Airway epithelial cell (primary cell): ENCODE measurements around a stretch of chr14.

GRCh38 chr14:48259272-48259518 lies 583.8 kb upstream of the MDGA2 start:
- RAMPAGE, long total RNA: no peak

GRCh38 chr14:48260253-48261217 lies 585.1 kb upstream of the MDGA2 start:
- RAMPAGE, long total RNA: no peak

DNA sequence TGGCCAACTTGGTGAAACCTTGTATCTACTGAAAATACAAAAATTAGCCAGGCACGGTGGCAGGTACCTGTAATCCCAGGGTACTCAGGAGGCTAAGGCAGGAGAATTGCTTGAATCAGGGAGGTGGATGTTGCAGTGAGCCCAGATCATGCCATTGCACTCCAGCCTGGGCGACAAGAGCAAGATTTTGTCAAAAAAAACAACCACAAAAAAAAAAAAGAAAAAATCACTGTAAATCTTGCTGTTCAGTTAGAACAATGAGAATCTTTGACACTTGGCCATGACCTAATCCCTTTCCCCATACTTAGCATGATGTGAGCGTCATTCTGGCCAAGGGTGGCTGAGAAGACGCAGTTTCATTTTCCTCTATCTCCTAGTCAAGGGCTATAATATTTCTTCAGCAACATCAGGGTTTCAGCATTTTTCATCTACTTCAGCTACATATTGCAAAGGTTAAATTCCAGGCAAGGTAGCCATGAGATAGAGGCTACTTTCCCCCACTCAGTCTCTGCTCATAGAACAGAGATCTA lies 599.4 kb upstream of the MDGA2 start:
- RAMPAGE, long total RNA: no peak

- RAMPAGE, long total RNA: no peak
Observed at GRCh38 chr14:49053621-49053848, 532.6 kb downstream of the RPS29 start.

DNA sequence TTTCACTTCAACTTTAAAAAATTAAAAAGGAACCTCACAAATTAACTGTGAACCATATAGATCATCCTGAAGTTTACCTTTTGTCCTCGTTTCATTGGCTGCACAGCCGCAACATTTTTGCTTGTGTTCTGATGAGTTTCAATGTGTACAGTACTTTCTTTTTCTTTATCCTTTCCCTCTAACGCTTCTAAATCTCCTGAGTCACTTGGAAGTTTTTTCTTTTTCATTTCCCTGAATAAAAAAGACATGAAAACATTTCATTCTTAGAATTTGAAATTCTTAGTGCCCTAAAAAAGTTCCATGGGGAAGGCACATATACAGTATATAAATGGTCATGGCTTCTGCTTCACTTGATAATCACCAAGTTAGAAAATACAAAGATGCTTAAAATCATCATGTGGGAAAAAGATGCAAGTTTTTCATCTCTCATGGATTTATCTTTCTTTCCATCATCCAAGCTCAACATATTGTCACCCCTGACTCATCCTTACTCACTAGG lies 27.8 kb downstream of the KLHDC2 start:
- RAMPAGE, long total RNA: no peak

GRCh38 chr14:49884542-49885072 lies 8.3 kb upstream of the ARF6 start:
- RAMPAGE, long total RNA: no peak

DNA sequence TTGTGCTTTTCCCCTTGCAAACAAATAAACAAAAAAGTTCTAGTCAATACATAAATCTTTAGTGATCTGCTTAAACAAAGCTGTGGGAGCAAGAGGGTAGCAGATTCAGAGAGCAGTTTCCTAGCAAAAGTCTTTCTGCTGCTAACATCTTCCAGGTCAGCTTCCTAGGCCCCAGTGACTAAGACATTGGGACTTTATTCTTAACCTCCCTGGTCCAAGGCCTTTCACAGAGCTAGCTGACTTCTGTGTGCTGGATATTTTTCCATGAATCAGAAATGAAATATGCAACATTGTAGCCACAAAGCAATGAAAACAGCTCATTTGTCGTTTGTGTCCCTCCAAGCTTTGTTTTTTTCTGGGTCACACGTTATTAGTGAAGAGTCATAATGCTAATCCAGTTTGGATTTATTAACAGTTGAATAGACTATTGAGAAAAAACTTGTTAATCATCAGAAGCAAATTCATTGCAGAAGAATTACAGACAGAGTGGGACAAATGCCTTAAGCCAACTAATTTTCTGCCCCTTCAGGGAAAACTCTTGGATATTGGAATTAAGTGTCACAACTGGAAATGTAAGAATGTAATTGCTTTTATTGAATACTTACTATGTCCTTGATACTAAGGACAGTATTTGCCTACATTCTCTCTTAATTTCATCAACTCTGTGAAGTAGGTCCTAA lies 82.4 kb downstream of the ARF6 start:
- RAMPAGE, long total RNA: no peak

GRCh38 chr14:50043832-50044460 lies 72.4 kb downstream of the VCPKMT start:
- RAMPAGE, long total RNA: no peak

DNA sequence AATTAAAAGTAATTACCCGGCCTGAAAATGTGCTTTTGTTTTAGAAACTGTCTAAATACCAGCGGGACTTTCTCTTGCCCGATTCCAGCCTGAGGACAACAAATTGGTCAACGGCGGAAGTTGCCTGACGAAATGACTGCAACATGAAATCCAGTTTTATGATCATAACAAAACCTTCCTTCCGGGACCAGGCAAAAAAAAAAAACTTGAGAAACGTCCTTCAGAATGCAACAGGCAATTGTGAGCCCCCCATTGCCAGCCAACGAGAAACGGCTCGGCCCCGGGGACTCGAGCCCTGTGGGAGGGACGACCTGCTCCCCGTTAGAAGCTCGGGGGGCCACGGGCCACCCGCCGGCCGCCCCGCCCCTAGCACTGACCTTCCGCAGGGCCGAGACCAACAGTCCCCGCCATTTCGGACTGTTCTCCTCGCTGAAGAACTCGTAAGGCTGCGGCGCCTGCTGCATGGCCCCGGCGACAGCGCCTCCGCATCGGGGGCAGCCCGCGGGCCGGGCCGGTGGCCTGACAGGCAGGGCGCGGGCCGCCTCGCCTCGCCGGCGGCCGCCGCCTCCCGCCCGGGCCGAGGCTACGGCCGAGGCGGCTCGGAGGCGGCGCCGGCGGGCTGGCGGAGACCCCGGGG lies 440 bp downstream of the SOS2 start:
- RAMPAGE, long total RNA: no peak

GRCh38 chr14:50418908-50419470 lies 22.3 kb upstream of the CDKL1 start:
- RAMPAGE, long total RNA: no peak

GRCh38 chr14:50665060-50665663 lies 2.9 kb downstream of the SAV1 start:
- RAMPAGE, long total RNA: no peak

GRCh38 chr14:50677423-50677952 lies 9.4 kb upstream of the SAV1 start:
- RAMPAGE, long total RNA: no peak

- RAMPAGE, long total RNA: no peak
Observed at GRCh38 chr14:50754189-50755085, 76.5 kb downstream of the NIN start.

DNA sequence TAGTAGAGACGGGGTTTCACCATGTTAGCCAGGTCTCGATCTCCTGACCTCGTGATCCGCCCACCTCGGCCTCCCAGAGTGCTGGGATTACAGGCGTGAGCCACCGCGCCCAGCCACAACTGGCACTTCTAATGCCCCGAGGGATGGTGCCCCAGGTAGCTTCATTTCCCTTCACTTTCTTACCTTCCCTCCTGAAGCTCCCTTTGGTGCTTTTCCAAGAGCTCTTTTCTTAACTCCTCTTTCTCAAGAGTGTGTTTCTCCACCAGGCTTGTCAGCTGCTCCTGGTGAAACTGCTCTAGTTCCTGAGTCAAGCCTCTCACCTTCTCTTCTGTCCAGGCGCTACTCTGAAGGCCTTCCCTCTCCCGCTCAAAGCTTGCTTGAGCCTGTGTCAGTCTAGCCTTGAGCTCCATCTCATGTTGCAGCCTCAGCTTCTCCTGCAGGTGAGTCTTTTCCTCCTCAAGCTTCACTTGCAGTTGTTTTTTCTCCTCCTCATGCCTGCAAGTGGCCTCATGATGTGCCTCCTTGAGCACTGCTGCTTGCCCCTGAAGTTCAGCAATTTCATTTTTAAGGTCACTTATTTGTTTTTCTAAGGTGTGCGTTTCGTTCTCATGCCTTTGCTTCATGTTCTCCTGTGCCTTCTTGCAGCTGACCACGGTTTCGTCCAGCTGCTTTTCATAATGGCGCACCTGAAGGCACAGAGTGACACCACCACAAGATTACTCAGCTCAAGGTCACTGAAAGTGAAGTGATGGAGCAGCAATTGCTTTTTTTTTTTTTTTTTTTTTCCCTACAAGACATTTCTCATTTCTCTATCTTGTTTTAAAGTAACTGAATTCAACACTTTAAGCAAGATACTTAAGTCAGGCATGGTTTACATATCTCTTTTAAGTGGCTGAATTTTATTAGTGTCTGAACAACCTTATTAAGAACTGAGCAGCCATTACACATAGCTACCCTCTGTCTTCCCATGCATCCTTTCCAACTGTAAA lies 71.0 kb downstream of the NIN start:
- RAMPAGE, long total RNA: no peak

DNA sequence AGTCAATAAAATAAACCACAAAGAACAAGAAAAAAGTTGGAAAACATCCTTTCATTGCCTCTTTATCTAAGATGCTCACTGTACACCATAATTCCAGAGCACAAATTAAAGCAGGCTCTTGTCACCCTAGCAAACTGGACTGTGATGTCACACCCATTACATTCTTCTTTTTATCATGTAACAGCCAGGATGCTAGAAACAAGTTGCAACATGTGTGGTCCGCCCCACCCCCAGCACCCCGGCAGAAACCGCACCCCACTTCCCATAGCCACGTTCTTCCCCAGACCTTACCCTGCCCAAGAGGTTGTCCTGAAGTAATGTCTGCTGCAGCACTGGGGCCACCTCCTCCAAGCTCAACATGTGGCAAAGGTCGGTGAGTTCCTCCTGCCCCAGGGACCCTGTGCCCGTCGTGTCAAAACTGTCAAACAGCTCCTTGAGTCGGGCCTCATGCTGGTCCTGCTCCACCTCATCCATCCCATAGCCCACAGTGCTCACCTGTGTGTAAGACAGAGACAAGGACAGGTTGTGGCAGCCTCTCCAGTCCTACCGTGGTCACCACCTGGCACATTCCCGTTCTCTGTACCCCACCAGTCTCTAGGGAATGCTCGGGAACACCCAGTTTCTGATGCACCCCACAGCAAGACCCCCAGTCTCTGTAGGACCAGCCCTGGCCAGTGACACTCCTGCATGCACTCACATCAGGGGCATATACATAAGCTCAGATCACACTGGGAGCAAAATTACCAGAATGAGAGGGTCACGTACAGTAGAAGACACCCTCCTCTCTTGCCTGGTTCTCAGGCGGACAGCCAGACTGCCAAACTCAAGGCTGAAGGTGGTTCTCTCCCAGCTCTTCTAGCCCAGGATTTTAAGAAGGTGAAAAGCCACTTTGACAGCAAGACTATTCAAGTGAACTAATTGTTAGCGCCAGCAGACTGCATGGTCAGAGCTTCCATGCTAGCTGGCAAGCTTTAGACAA lies 9.1 kb downstream of the NIN start:
- RAMPAGE, long total RNA: no peak

DNA sequence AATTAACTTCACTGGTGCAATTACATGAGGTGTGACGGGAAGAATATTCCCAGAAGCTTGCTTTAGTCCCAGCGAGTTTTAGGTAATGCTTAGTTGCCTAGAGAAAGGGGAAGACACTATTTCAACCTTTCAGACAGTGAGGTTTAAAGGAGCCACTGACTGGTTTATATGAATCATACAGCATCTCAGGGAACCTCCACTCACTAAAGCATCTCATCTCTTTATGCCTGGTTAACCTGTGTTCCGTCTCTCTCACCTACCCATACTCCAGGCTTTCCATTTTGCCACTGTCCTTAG lies 8.3 kb downstream of the NIN start:
- RAMPAGE, long total RNA: no peak

GRCh38 chr14:50931993-50932529 lies 12.2 kb downstream of the PYGL start:
- RAMPAGE, long total RNA: no peak

DNA sequence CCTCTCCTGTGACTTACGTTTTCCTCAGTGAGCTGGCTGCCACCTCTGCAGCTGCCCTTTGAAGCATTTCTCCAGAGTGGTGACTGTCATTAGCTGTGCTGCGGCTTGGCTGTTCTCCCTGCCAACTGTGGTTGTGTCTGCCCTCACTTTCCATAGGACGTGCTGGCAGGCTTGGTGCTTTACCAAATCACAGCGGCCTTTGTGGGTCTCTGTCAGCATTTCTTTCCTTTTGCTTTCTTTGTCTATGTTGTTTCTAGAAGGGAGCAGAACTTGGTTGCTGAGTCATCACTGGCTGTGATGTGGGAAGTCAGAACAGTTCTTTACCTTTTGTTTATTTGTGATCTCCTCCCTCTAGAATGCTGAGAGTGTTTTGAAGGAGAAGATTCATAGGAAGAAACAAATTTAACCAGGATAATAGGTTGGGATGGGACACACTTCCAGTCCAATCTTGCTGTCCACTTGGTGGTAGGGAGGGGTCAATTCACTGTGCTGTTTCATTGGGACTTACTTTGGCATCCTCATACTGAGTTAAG lies 88.1 kb downstream of the TMX1 start:
- RAMPAGE, long total RNA: start-site peak on the minus strand centred at position 199 of the sequence, 133 bp wide, 89 and 19 reads in 2 replicates

GRCh38 chr14:51328790-51329210 lies 88.8 kb downstream of the TMX1 start:
- RAMPAGE, long total RNA: no peak

GRCh38 chr14:51395217-51396008 lies 155.4 kb downstream of the TMX1 start:
- RAMPAGE, long total RNA: no peak